Epithelial cell of prostate (primary cell): Measurements from ENCODE around the genes CNOT10 and CCR4.

GRCh38 chr3:30650178-30650763 lies 43.9 kb downstream of the TGFBR2 start:
- RRBS, result no CpG with 5 or more reads among the region's 3 CpGs

DNA sequence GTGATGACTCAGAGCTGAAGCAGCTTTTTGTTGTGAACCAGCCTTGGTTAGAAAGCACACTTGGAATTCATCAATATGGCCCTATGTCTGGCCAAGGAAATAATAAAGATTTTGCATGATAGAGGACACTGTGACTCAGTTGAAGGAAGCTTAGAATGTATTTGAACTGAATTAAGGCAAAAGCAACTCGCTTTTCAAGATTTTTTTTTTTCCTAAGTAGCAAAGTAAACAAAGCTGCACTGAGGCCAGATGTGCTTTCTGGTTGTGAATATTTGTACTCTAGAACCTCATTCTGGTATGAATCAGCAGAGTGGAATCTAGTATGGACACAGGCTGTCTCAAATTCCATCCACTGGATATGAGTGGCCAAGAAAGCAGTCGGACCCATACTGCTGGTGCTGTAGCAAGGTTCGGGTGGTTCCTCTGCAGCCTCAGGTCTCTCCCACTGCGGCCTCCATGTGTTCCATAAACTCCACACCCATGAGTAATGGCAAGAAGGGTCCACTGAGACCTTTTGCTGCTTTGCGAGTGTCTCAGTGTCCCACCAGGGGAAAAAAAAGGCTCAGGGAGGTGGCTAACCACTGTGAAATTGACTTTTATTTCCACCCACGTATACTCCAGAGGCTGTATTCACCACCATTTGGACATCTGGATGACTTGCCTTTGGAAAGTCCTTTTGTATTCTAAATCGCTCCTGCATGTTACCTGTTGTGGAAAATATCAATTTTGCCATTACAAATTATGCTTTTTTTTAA lies 53.1 kb downstream of the TGFBR2 start:
- RRBS, result no CpG with 5 or more reads among the region's 7 CpGs

DNA sequence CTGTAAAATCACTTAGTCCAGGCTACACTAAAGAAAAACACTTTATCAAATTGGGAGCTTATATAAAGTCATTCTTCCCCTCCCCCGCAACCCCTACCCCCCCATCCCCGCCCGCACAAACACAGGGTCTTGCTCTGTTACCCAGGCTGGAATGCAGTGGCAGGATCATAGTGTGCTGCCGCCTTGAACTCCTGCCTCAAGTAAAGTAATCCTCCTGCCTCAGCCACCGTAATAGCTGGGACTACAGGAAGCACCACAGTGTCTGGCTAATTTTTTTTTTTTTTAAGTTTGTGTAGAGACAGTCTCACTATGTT lies 60.1 kb downstream of the TGFBR2 start:
- RRBS, result no CpG with 5 or more reads among the region's 5 CpGs

DNA sequence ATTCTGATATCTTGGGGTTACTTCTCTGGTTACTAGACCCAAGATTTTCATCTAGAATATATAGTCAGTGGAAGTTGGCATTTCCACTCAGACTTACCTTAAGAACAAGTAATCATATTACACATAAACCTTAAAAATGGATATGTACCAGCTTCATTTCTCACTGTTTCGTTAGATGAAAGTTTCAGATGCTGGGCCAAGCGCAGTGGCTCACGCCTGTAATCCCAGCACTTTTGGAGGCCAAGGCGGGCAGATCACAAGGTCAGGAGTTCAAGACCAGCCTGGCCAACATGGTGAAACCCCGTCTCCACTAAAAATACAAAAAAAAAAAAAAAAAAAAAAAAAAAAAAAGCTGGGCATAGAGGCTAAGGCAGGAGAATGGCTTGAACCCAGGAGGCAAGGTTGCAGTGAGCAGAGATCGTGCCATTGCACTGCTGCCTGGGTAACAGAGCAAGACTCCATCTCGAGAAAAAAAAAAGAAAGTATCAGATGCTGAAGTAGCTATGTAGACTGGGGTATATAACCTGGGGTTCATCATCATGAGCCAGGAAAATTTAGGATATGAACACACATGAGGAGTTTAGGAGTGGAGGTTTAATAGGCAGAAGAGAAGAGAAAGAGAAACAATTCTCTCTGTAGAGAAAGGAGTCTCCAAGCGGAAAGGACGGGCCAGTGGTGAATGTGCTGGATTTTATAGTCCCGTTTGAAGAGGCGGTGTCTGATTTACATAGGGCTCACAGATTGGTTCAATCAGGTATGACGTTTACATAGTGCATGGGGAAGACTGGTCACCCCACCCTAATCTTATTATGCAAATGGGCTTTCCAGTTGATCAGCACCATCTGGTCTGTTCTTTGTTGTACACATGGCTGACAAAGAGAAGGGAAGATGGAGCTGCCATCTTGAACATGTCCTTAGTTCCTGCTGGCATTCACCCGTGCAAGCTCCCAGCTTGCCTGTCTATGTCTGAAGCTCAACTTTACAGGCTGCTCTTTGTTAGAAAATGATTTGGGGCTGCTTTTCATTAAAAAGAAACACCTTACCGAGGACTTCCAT lies 62.7 kb downstream of the TGFBR2 start:
- RRBS, result no CpG with 5 or more reads among the region's 14 CpGs

DNA sequence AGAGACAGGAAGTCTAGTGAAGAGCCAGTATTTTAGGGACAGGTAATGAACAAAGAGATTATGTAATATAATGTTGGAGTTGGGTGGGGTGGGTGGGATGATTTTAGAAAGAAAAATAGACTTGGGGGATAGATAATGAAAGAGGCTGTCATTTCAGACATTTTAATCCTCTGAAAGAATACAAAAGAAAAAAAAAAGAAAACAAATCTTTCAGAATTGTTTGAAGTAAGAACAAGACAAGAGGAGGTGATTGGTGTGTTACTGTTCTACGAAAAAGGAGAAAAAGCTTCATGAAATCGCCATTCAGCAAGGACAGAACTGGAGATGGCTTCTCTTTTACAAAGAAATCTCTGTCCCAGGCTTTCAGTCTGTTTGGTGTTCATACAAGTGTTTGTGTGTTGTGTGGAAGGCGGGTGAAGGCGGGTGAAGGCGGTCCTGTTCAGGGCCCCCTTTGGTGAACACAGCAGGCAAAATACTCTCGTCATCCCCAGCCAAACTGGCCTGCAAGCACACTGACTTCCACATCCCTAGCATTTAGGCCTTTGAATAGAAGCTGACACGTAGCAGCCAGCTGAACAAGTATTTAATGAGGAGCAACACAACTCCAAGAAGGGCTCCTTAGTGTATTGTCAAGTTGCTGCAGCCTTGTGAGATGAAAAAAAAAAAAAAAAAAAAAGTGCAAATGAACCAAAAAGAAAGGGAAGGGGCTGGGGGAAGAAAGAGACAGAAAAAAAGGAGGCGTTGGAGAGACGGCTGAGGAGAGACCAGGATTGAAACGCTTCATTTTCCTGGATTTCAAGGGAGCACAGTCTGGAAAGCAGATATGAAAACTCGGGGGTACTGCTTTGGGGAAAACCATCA lies 74.3 kb downstream of the TGFBR2 start:
- RRBS, result no CpG with 5 or more reads among the region's 11 CpGs

GRCh38 chr3:30683857-30684305 lies 77.5 kb downstream of the TGFBR2 start:
- RRBS, result no CpG with 5 or more reads among the region's 4 CpGs

DNA sequence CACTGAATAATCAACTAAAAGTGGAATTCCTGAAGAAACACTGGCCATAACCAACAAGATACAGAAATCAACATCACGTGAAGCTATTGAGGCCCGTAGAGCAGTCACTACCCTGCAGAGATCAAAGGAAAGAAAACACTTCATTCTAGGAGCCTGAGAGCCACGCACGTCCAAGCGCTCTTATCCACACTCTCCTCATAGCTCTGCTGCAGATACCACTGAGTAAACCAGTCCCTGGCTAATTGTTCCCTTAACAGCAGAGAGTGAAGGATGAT lies 270.9 kb upstream of the GADL1 start:
- RRBS, result no CpG with 5 or more reads among the region's 5 CpGs

DNA sequence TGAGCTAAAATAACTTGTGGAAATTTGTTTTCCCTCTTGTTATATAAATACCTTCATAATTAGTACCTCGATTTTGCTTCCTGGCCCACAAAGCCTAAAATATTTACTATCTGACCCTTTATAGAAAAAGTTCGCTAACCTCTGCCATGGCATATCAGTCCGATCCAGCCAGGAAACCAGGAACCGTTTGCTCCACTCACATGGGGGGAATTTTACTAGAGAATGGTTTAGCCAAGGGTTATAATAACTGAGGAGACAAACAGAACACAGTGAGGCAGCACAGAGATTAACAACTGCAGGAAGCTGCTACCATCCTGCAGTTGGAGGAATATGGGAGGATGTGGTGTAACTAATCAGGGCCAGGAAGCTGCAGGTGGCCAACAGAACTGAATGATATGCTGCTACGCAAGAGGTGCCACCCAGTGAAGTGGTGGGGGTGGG lies 306.5 kb upstream of the STT3B start:
- RRBS, result no CpG with 5 or more reads among the region's 5 CpGs

GRCh38 chr3:31423212-31424038 lies 109.3 kb upstream of the STT3B start:
- RRBS, result no CpG with 5 or more reads among the region's 3 CpGs

DNA sequence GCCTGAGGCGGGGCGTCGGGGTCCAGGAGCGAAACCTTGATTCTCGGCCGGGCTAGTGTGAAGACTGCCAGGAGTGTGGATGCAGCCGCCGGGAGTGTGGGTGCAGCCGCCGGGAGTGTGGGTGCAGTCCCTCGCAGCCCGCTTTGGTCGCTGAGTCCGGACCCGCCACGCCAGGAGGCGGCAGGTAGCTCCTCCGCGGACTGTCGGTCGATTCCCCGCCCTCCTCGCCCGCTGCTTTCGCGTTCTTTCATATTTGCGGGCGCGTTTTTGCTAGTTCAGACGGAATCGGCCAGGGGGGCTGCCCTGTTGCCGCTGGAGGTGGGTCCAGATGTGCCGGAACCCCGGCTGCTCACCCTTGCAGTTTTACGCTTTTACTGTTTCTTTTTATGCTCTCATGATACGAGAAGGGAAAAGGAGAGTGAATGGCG lies 792 bp downstream of the STT3B start:
- RRBS, result 2% methylated on average over 9 of the region's 37 CpGs

DNA sequence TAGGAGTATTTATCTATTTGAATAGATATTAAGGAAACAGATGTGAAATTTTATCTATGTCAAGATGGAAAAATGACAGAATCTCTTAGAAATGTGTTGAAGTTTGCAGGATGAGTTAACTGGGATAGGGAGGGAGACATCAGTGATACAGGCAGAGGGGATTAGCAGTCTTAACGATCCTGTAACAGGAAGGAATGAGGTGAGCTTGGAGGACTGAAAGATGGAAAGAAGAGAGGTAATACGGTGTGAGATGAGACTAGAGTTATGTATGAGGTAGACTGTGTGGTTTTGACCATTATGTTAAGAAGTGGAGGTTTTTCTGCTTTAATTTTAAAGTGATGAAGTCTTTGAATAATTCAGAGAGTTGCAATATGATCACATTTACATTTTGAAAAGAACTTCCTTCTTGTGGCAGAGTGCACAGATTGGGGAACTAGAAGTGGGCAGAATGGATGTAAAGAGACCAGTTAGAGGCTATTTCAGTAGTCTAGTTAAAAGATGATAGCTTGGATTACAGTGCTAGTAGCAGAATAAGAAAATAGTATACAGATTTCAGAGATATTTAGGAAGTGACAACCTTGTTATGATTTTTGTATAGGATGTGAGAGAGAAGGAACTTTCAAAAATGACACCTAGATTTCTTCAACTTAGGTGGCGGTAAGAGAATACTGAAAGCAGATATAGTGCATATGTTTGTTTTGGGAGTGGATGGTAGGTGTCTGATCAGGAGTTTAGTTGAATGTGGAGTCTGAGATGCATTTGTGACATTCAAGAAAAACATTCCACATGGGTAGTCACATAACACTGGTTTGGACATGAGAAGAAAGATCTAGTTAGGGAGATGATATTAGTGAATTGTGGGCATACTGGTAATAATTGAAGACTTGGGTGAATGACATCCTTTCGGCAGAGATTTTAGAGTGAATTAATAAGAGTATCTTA lies 40.5 kb downstream of the STT3B start:
- RRBS, result no CpG with 5 or more reads among the region's 4 CpGs

DNA sequence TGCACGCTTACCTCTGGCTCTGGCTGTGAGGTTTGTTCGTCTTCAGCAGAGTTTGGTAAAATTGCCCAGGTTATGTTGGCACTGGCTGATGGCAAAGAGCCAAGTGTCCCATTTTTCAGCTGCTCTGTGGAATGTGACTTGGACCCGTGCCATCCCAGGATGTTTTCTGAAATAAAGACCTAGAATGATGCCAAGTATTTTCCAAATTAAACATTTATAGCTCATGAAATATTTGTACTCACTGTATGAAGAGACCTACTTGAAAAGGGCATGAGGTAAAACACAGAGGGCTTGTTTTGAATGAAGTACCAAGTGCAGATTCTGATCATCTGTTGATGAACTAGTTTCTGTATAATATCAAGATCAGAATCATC lies 200.5 kb downstream of the STT3B start:
- RRBS, result no CpG with 5 or more reads among the region's 3 CpGs

GRCh38 chr3:31747625-31748474 lies 215.1 kb downstream of the STT3B start:
- RRBS, result no CpG with 5 or more reads among the region's 14 CpGs

DNA sequence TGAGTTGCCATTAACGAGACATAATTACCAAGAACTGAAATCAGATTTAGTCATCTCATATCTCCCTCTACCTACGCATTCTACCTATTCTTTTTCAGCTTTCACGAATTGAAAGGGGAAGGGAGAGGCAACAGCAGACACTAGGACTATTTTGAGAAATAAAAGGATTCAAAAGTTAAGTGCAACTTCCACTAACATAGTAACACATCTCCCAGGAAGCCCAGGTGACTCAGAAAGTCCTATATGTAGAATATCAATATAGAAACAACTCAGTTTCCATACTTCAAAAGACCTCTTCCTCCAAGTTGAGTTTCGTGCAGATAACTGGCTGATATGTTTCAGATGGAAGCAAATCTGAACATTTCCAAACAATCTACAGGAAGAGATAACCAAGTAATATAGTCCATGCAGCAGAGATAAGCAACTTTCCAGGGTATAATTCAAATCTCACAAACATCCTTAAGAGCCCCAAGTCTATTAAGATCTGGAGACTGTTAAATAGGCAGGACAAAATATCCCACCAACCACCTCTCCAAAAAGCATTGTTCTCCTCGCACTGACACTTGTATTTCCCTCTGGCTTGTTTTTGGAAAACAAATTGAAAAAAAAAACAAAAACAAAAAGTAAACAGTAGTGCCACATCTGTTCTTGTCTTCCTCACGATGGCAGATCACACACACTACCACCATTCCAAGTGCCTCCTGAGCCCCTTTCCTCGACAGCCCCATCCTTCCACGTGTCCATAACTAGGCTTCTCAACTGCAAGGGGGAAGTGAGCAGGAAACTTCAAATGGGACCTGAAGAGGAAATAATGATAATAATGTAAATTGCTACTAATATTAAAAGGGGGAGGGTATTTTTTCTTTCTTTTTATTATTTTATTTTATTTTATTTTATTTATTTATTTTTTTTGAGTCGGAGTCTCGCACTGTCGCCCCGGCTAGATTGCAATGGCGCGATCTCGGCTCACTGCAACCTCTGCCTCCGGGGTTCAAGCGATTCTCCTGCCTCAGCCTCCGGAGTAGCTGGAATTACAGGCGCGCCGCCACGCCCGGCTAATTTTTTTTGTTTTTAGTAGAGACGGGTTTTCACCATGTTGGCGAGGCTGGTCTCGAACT lies 1.6 kb downstream of the OSBPL10 start:
- RRBS, result no CpG with 5 or more reads among the region's 26 CpGs

GRCh38 chr3:32045194-32045913 lies 61.1 kb upstream of the GPD1L start:
- RRBS, result no CpG with 5 or more reads among the region's 5 CpGs

DNA sequence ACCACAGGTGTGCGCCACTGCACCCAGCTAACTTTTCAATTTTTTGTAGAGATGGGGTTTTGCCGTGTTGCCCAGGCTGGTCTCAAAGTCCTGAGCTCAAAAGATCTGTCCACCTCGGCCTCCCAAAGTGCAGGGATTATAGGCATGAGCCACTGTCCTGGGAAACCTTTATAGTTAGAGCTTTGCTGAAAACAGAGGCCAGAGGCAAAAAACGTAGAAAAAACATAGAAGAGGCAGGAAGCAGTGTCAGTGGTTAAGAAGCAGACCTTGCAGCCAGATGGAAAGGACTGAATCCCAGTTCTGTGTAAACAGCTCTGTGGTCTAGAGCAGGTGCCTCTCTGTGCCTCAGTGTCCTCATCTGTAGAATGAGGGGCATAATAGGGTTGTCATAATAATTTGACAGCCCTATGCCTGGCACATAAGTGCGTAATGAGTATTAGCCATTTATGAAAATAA lies 33.2 kb downstream of the CMTM7 start:
- RRBS, result no CpG with 5 or more reads among the region's 5 CpGs

- RRBS, result 1% methylated on average over 23 of the region's 84 CpGs
Observed at GRCh38 chr3:32684616-32685996, at the start of gene CNOT10. TSS of gene CNOT10 (plus strand) at chr3:32685188.

DNA sequence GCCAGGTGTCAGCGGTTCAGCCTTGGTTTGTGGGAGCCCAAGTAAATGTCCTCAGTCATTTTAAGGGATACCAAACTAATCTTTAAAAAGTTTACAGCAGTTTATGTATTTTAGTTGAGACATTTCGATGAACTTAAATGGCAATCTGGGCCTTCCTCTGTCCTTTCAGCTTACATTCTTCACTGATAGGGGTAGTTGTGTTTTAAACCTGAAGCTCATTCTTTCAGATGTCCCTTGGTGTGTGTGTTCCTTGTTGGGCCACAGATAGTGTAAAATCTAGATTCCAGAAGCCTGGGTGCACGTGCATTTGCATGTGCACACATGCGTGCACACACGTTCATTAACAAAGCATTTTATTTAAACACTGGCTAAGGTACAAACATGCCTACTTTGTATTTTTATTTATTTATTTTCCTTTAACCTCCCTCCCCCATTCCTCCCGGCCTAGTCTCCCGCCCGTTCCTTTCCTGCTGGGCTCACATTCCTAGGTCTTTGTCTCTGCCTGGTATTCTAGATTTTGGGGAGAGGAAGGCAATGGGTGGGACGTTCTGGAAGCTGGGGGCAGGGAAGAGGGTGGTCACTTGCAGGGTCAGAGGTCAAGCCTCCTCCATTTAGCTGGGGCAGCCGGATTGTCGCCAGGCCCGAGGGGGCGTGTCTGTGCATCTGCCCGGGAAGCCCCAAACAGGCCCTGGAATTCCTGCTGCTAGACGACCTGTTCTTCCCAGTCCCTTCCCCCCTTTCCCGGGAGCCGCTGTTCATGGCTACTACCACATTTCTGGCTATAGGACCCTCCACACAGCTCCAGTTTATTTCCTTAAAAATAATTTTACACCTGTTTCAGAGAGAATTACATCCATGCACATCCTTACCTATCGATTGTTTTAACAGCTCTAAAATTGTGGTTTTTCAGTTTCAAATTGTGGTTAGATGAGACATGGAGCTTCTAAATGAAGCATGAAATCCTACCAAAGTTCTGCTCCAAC lies 51.7 kb downstream of the TRIM71 start:
- RRBS, result 43% methylated on average over 7 of the region's 18 CpGs

DNA sequence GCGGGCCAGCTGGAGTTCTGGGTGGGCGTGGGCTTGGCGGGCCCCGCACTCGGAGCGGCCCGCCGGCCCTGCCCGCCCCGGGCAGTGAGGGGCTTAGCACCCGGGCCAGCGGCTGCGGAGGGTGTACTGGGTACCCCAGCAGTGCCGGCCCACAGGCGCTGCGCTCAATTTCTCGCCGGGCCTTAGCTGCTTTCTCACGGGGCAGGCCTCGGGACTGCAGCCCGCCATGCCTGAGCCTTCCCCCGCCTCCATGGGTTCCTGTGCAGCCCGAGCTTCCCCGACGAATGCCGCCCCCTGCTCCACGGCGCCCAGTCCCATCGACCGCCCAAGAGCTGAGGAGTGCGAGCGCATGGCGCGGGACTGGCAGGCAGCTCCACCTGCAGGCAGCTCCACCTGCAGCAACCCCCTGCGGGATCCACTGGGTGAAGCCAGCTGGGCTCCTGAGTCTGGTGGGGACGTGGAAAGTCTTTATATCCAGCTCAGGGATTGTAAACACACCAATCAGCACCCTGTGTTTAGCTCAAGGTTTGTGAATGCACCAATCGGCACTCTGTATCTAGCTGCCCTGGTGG lies 48.5 kb upstream of the CCR4 start:
- RRBS, result no CpG with 5 or more reads among the region's 37 CpGs

- RRBS, result no CpG with 5 or more reads among the region's 8 CpGs
Observed at GRCh38 chr3:32951313-32951758, at the start of gene CCR4. TSS of gene CCR4 (plus strand) at chr3:32951644.